Neuron (in vitro differentiated cells): ENCODE measurements around a stretch of chr17.

DNA sequence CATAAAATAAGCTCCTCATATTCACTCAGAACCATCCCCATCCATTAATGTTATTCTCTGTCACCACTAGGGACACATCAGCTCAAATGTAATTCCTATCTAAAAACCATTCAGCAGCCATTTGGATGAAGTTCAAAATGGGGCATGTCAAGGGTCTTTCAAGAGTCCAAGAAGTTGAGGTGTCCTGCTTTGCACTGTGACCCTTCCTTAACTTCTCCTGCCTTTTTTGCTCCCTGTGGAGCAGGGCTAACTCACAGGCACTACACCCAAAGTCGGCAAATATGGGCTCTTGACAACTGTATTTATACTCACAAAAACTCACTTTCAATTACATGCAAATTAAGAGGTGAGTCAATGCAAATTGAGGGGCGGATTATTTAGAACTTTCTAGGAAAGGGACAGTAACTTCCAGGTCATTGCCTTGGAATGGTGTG lies 128.3 kb upstream of the COX10 start:
- PRO-cap: no peak

GRCh38 chr17:14197407-14197881 lies 39.2 kb downstream of the CDRT15 start:
- PRO-cap: no peak

DNA sequence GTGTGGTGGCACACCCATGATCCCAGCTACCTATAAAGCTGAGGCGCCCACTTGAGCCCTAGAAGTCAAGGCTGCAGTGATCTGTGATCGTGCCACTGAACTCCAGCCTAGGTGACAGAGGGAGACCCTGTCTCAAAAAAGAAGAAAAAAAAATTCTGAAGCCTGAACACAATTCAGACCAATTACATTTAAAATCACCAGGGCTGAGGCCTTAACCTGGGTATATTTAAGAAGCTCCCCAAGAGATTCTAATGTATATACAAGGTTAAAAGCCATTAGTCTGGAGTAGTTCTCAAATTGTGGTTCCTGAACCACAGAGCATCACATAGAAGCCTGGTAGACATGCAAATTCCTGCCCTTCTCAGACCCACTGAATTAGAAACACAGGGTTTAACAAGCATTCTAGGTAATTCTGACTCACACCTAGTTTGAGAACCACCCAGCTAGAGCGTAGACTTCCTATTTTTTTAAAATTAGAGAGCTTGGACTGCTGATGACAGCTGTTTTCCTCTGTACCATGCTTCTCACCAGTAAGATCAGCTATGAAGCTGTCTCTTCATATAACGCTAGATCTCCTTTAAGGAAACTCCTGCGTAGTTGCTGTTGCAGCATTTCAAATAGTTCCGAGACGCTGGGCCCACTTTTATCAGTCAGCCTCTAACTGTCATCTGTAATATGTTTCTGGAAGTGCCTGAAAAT lies 50.5 kb downstream of the HS3ST3B1 start:
- PRO-cap: no peak

DNA sequence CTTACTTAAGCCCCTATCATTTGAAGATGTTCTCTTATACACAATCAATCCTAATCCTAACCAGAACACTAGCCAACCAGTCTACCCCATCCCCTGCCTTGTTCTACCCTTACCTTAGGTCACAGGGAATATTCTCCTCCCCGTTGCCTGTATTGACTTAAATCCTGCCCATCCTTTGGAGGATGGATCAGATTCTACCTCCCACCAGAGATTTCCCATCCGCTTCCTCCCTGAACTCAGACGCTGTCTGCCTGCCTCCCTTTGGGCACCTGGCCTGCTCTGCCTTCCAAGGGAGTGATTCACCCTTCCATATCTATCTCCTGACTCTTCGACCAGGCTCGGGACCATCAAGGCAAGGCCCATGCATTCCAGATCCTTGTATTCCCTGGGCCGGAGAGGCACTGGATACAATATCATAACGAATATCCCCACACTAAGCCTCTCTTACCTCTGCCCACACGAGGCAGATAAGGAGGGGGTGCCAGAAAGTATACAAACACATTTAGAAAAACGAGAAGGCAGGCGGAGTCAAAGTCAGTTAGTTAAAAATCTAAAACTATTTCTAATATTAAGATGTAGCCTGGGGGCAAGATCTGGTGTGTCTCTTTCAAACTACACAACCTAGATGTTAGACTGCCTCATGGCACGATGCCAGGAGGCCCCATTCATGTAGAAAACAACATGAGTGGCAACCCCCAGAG lies 9.4 kb downstream of the PMP22 start:
- PRO-cap: no peak

- PRO-cap: no peak
Observed at GRCh38 chr17:15261126-15262270, 3.6 kb downstream of the PMP22 start.

DNA sequence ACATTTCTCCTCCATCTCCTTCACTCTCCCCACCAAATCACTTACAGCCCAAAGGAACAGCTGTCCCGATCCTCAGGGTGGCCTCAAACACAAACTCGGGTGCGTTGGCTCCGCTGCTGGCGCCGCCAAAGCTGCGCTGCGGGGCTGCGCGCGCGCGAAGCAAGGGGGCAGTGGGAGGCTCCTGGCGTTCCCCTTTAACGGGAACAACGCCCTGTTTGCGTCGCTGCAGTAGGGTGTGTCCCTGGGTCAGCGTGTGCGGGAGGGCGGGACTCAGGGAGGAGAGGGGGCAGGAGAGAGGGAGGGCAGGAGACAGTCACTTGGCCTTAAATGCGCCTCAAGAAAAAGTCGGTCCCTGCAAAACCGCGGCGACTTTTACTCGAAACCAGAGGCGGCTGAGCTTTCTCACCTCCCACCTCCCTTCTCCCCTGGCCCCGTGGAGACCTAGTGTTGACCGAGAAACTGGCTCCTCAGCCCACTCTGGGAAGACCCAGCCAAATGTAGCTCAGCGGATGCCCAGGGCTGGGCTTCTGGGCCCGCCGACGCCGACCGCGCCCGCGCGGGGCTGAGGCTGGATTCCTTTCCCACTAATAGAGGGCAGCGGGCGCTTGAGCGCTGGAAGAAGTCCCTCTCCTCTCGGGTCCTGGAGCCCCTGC lies 2.6 kb downstream of the PMP22 start:
- PRO-cap: no peak

DNA sequence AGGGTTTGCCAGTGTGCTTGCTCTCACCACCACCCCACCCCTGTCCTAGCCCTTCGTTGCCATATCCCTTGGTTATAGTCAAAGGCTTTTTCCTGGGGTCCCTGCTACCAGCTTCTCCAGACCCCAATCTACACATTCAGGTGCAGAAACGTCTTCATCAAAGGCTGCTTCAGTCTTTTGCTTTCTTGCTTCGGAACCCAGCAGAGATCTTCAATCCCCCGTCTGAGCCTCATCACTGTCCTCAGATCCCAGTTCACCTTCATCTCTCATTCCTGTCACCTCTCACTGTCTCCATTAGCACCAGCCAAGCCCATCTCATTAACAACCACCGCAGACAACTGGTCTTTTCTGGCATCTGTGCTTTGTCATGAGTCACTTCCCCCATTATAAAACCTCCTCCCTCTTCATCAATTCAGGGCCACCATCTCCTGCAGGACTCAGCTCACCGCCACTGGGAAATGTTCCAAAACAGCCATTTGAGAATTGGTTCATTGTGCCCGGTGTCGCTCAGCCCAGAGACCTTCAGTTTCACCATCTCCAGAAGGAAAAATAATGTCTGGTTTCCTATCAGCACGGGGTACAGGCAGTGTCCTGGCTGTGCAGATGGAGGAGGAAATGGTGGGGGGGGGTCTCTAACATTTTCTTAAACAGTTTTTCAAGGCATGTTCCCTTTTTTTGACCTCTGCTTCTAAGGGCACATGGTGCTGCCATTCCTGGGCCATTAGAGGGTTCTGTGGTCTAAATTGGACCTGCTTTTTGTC lies 56.9 kb upstream of the TEKT3 start:
- PRO-cap: no peak

GRCh38 chr17:15487552-15488125 lies 20.2 kb upstream of the CDRT4 start:
- PRO-cap: no peak

DNA sequence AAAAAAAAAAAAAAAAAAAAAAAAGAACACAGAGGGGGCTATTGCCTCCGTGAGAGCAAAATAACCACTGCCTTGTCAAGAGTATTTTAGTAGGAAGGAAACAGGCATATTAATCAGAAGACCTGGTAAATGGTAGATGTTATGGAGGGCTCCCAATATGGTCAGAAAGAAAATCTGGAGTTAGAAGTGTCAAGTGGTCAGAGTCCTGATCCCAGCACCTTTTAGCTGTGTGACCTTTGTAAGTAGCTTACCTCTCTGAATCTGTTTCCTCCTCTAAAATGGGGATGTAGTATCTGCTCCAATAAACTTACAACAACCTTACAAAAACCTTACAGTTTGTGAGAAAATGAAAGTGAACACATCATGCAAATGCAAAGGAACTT lies 23.2 kb downstream of the TRIM16 start:
- PRO-cap: no peak

- PRO-cap: no peak
Observed at GRCh38 chr17:15867258-15867611, 77.7 kb upstream of the ADORA2B start.

GRCh38 chr17:15945583-15946545 lies 934 bp downstream of the ADORA2B start:
- PRO-cap: no peak

GRCh38 chr17:15999880-16000881 lies 557 bp downstream of the TTC19 start:
- PRO-cap: bidirectional peak, plus-strand start at chr17:16000149, minus-strand start at chr17:16000206; bidirectional peak, plus-strand start at chr17:16000319, minus-strand start at chr17:16000287; unidirectional peak, minus-strand start at chr17:16000443; unidirectional peak, minus-strand start at chr17:16000498

DNA sequence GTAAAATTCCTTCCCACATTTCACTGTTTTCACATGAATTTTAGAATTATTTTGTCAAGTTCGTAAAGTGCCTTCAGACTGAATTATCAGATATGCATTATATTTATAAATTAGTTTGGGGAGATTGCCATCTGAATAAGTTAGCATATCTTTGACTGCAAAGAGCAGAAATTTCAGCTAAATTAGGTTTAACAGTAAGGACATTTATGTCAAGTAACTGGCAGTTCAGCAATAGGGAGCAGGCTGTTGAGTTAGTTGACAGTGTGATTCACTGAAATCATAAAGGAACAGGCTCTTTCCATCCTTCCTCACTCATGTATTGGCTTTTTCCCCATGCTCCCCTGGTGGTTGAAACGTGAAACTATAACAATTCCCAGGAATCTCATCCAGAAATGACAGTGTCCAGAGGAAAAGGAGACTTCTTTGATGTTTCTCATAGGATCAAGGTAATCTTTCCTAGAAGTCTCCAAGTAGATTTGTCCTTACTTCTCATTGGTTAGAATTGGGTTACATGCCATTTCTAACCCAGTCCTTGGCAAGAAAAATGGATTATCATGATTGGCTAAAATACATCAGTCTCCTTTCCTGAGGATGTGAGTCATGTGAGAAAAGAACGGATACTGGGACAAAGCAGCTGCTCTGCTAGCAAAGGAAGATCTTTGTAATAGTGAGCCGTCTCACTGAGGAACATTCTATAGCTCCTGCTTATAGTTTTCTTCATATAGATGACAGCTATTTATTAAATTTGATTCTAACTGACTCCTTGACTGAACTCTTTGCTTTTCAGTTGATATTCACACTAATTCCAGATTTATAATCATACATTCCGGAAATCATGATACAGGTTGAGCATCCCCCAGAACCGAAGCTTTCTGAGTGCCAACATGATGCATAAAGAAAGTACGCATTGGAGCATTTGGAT lies 14.4 kb downstream of the TTC19 start:
- PRO-cap: no peak

DNA sequence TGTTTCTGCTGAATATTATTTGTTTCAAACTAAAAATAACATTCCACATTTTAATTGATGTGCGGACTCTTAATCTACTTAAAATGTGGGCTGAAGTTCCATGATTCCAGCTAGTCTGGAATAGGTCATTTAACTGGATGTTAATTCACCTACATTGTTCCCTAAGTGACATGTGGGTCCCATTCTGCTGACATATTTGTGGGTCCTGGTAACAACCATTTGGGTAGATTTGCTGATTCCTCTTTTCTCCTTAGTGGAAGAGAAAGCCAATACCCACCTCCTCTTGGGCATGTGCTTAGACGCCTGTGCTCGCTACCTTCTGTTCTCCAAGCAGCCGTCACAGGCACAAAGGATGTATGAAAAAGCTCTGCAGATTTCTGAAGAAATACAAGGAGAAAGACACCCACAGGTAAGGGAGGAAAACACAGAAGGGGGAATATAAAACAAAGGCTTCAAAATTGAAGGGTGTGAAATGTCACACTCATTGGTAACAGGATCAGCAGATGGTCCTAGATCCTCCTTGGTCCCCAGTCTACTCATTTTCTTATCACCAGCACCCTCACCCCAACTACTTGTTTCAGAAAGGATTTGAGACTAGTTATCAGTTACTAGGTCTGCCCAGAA lies 25.3 kb downstream of the TTC19 start:
- PRO-cap: no peak

GRCh38 chr17:16042424-16043010 lies 42.9 kb downstream of the TTC19 start:
- PRO-cap: no peak

- PRO-cap: no peak
Observed at GRCh38 chr17:16070002-16070682, 70.5 kb downstream of the TTC19 start.

DNA sequence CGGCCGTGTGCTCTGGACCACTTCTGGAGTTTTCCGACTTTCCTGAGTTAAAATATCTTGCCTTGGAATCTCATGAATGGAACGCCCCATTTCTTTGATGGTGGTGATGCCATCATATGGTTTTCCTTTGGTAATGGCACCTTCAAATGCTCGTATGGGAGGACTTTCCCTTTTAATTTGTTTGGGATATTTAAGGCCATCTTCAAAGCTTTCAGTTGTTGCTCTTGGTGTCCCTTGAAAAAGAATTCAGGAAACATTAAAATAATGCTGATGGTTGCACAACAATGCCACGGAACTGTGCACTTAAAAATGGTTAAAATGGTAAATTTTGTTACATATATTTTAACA lies 71.8 kb downstream of the TTC19 start:
- PRO-cap: no peak

DNA sequence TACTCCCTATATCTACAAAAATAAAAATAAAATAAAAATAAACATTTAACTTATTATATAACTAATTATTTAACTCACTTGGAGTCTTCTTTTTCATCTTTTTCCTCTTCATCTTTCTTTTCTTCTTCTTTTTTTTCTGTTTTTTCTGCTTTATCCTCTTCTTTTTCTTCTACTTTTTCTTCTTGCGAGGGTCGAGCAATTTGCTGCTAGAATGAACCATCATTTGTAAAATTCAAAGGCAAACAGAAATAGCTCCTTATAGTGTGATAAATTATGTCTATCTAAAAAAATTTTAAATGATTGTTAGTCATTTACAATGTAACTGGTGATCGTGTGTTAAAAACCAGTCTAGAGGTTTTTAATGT lies 89.3 kb downstream of the NCOR1 start:
- PRO-cap: no peak

DNA sequence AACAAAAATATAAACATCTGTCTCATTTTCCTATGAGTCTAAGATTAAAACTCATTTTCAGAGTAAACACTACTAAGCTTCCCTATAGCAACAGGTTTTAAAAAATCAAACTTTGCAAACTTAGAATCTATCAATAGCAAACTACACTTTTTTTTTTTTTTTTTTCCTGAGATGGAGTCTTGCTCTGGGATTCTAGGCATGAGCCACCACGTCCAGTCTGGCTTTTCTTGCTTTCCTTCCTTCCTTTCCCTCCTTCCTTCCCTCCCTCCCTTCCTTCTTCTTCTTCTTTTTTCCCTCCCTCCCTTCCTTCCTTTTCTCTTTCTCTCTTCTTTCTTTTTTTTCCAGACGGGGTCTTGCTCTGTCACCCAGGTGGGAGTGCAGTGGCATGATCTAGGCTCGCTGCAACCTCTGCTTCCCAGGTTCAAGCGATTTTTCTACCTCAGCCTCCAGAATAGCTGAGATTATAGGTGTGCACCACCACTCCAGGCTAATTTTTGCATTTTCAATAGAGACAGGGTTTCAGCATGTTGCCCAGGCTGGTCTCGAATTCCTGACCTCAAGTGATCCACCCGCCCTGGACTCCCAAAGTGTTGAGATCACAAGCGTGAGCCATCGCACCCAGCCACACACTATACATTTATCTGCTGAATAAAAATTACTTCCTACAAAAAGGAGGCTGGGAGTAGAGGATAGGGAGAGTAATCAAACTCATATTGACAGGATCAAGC lies 82.5 kb downstream of the NCOR1 start:
- PRO-cap: no peak

DNA sequence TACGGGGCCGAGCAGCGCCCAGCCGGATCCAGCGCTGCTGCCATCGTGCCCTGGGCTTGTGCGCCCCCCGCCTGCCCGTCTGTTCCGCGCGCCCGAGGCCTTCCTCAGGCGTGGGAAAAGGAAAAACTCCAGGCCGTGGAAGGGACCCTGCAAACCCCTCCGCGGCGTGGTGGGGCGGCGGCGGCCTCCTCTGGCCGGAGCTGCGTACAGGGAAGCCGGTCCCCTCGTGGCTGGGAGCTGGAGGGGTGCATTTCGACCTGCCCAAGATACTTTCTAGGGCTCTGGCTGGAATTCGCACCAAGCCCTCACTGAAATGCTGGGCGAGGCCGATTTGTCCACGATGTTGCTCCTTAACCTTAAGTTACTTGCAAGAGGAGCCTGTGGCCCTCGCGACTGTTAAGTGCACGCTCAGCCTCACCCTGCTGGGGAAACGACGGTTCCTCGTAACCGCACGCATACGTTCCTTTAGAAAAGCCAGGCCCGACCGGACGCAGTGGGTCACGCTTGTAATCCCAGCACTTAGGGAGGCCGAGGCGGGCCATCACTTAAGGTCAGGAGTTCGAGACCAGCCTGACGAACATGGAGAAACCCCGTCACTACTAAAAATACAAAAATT lies 511 bp upstream of the NCOR1 start:
- PRO-cap: bidirectional peak, plus-strand start at position 468 of the sequence, minus-strand start at position 373 of the sequence